SK-N-DZ (cell line): Measurements from ENCODE around the genes PPP1R1B, MED24 and THRA.

DNA sequence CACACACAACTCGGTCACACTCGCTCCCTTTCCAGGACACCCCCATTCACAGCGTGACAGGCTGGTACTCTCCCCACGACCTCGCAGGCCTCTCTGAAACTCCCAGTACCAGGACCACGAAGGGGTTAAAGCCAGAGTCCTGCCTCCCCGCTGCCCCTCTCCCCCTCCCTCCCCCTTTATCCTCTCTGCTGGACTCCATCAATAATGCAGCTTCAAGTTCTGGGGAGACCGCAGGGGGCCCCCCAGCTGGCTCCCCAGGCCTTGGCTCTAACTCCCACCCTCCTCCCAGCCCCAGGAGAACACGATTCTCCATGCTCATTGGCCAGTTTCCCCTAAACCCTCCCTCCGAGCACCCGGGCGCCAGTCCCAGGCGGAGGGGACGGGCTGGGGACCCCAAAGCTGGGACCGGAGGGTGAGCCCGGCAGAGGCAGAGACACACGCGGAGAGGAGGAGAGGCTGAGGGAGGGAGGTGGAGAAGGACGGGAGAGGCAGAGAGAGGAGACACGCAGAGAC is at the start of gene PPP1R1B:
PPP1R1B (plus strand) TSS at position 424 of the 513 bp plus-strand sequence.
RAMPAGE:
- cytosol, long total RNA: no peak
- nucleus, long total RNA: no peak

DNA sequence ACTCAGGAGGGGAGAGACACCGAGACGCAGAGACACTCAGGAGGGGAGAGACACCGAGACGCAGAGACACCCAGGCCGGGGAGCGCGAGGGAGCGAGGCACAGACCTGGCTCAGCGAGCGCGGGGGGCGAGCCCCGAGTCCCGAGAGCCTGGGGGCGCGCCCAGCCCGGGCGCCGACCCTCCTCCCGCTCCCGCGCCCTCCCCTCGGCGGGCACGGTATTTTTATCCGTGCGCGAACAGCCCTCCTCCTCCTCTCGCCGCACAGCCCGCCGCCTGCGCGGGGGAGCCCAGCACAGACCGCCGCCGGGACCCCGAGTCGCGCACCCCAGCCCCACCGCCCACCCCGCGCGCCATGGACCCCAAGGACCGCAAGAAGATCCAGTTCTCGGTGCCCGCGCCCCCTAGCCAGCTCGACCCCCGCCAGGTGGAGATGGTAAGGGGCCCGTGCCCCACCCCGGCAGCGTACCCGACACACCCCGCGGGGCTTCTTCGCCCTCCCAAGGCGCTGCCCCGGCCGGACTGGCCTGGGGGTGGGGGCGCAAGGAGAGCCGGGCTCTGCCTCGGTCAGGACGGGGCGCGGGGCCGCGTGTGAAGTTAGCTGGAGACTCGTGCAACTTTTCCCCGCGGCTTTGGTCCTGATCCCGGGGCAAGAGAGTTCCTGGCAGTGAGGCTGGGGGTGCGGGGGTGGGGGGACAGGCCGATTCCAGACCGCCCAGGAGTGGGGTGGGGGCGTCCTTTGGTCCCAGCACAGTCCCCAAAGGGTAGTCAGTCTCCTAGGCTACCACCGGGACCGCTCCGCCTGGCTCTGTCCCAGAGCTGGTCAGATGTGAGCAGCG is 507 bp downstream of the PPP1R1B start:
RAMPAGE:
- cytosol, long total RNA: no peak
- nucleus, long total RNA: no peak

RAMPAGE:
- cytosol, long total RNA: no peak
- nucleus, long total RNA: no peak
These were observed 2.5 kb downstream of the PPP1R1B start for GRCh38 chr17:39628974-39629836.

RAMPAGE:
- cytosol, long total RNA: no peak
- nucleus, long total RNA: no peak
These were observed 4.6 kb upstream of the STARD3 start for GRCh38 chr17:39631990-39633077.

GRCh38 chr17:39659016-39660112 is 5.8 kb upstream of the TCAP start:
RAMPAGE:
- cytosol, long total RNA: no peak
- nucleus, long total RNA: no peak

RAMPAGE:
- cytosol, long total RNA: no peak
- nucleus, long total RNA: no peak
These were observed 342 bp downstream of the GRB7 start for GRCh38 chr17:39738059-39738500.

DNA sequence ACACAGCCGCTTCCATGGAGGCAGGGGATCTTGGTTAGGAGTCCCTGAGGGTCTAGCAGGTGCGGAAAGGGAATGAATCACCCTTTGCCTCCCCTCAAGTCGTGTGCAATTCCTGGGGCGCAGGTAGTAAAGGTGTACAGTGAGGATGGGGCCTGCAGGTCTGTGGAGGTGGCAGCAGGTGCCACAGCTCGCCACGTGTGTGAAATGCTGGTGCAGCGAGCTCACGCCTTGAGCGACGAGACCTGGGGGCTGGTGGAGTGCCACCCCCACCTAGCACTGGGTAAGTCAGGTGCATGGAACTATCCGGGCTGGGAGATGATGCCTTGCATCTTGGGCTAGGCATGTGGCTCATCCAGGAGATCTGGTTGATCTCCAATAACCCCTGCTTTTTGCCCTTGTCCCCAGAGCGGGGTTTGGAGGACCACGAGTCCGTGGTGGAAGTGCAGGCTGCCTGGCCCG is 5.1 kb downstream of the GRB7 start:
RAMPAGE:
- cytosol, long total RNA: no peak
- nucleus, long total RNA: no peak

DNA sequence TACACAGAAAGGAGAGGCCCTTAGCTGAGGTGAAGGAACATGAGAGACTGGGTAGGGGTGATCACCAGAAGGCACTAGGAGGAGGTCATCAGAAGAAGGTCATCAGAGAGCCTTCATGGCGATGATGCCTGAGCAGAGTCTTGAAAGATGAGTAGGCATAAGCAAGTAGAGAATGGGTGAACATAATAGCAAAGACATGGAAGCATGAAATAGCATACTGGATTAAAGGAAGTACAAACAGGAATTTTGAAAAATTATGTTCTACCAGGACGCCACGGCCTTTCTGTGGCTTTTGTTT is 2.9 kb downstream of the IKZF3 start:
RAMPAGE:
- cytosol, long total RNA: no peak
- nucleus, long total RNA: no peak

RAMPAGE:
- cytosol, long total RNA: no peak
- nucleus, long total RNA: no peak
These were observed 566 bp downstream of the PSMD3 start for GRCh38 chr17:39981283-39981463.

DNA sequence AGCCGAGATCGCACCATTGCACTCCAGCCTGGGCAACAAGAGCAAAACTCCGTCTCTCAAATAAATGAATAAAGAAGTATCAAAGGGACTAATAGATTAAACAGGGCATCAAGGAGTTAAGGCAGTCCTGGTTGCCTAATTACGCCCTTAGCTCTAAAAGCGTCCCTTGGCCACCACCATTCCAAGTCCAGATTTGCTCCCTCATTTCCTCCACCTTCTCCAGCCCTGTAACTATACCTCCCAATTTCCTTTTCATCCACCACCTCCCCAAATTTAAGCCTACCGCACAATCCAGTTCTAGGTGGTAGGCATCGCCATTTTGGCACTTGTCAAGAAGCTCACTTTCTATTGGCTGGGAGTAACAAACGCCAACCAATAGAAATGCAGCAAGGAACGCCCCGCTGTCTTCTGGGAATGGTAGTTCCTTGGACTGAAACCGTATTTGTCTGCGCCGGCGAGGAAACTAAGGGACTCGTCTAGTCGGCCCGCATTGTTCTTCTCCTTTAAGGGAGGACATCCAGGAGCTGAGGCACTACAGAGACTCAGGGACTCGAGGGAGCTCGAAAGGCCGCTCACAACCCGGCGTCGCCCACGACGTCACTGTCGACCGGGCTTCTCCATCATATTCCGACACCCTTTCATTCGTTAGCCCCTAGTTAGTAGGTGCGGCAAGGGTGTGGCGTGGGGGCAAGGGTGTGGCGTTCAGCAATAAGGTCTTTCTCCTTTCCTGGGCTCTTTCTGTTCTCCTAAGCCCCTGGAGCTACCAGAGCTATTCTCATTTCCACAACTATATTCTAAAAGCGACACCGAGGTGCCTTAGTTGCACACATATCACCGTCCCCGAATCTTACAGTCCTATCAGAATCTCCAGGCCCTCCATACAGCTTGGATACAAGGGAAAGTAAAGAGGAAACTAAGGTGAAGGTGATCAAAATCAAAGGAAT is at the start of gene MED24:
MED24 (minus strand) TSS at position 331 of the 944 bp plus-strand sequence.
RAMPAGE:
- cytosol, long total RNA: start-site peak on the minus strand centred at position 333 of the sequence, 35 bp wide, 107 and 111 reads in 2 replicates
- nucleus, long total RNA: no peak

DNA sequence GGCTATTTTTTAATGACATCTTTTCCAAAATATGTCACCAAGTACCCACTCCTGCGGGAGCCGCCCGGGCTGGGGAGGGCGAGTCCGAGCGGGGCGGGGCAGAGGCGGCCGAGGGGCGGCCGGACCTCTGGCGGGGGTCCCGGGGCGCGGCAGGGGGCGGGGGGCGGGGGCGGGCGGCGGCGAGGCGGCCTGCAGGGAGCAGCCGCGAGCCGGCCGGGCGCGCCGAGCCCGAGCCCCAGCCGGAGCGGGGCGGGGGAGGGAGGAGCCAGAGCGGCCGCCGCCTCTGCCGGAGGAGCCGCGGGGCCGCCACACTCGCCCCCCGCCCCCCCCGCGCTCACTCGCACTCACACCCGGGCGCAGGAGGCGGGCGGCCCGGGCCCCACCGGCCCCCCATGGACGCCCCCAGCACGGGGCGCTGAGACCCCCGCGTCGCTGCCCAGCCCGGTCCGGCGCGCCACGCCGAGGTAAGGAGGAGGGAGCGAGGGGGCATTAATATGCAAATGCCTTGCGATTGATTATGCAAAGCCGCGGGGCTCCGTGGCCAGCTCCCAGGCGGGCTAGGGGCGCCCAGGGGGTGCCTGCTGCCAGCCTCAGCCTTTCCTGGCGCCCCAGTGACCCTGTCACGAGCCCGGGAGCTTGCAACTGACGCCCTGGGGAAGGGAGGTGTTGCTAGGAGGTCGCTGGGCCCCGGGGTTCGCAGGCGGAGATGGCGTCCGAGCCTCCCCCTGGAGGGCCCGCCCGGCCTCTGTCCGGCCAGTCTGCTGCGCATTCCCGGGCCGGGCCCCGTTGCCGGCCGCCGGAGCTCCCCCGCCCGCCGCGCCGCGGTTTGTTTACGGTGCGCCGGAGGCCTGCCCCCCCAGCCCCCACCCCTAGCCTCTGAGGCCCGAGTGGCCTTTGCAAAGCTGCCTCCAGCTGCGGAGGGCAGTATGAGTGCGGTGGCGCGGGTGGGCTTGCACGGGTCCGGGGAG is at the start of gene THRA:
THRA (plus strand) TSS at position 337 of the 968 bp plus-strand sequence.
RAMPAGE:
- cytosol, long total RNA: no peak
- nucleus, long total RNA: no peak

DNA sequence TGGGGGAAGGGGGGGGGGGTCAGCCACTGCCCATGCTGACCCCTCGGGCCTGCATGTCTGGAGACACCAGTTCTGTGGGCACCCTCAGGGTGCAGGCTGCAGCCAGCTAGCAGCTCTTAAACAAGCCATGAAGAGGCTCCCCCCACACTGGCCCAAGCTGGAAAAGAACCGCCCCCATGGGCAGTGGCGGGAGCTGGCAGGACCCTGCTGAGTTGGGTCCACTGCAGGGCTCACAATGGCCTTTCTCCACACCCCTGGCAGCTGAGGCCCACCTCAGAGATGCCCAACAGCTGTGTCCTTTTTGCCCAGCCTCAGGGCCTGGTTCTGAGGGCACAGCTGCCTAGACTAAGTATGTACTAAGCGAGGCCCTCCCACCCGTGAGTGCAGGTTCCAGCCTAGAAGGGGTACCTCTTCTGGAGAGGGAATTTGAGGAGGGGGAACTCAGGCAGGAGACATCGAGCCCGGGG is 3.0 kb downstream of the THRA start:
RAMPAGE:
- cytosol, long total RNA: no peak
- nucleus, long total RNA: no peak

DNA sequence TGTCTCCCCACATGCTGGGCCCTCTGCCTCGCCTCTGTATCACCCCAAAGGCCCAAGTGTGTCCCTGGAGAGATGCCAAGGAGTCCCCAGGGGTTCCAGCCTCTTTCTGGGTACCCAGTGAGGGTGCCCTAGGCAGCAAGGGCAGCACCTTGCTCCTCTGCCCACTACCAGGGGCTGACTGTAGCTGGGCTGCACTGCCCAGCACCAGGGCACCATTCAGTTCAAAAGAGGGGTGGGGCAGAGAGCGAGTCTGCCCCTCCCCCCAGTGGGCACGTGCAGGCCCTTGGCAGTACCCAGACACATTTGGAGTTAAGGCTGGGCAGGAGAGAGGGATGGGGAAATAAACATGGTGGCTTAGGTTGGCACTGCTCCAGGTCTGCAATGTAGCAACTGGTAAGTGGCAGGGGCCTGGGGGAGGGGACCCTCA is 9.0 kb downstream of the THRA start:
RAMPAGE:
- cytosol, long total RNA: no peak
- nucleus, long total RNA: no peak

RAMPAGE:
- cytosol, long total RNA: no peak
- nucleus, long total RNA: no peak
These were observed 12.5 kb downstream of the THRA start for GRCh38 chr17:40074848-40076129.

RAMPAGE:
- cytosol, long total RNA: no peak
- nucleus, long total RNA: no peak
These were observed 13.5 kb downstream of the NR1D1 start for GRCh38 chr17:40086691-40087392.

DNA sequence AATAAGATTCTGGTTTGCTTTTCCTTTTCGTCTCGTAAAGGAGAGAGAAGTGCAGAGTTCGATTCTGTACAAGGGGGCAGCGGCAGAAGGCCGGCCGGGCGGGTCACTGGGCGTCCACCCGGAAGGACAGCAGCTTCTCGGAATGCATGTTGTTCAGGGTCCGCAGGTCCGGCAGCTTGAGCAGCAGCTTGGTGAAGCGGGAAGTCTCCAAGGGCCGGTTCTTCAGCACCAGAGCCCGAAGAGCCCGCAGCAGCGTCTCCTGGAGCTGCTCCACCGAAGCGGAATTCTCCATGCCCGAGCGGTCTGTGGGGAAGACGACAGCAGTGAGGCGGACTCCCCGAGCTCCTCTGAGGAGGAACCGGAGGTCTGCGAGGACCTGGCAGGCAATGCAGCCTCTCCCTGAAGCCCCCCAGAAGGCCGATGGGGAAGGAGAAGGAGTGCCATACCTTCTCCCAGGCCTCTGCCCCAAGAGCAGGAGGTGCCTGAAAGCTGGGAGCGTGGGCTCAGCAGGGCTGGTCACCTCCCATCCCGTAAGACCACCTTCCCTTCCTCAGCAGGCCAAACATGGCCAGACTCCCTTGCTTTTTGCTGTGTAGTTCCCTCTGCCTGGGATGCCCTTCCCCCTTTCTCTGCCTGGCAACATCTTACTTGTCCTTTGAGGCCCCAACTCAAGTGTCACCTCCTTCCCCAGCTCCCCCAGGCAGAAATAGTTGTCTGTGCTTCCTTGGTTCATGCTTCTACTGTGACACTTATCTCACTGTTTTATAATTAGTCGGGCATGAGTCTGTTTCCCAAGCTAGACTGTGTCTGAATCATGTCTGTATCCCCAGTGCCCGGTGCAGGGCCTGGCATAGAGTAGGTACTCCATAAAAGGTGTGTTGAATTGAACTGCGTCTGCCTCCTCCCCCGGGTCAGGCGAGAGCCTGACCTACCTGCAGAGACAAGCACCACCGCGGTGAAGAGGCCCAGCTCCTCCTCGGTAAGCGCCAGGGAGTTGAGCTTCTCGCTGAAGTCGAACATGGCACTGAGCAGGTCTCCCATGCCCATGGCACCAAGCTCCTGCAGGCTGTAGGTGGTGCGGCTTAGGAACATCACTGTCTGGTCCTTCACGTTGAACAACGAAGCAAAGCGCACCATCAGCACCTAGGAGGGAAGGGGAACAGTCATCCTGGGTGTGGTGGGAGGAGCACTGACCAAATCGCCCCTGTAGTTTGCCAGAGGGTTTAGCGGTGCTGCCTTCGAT is 7.0 kb downstream of the NR1D1 start:
RAMPAGE:
- cytosol, long total RNA: no peak
- nucleus, long total RNA: no peak

RAMPAGE:
- cytosol, long total RNA: no peak
- nucleus, long total RNA: no peak
These were observed 2.1 kb downstream of the MSL1 start for GRCh38 chr17:40123988-40124218.

RAMPAGE:
- cytosol, long total RNA: no peak
- nucleus, long total RNA: no peak
These were observed 7.6 kb downstream of the MSL1 start for GRCh38 chr17:40129086-40130014.

DNA sequence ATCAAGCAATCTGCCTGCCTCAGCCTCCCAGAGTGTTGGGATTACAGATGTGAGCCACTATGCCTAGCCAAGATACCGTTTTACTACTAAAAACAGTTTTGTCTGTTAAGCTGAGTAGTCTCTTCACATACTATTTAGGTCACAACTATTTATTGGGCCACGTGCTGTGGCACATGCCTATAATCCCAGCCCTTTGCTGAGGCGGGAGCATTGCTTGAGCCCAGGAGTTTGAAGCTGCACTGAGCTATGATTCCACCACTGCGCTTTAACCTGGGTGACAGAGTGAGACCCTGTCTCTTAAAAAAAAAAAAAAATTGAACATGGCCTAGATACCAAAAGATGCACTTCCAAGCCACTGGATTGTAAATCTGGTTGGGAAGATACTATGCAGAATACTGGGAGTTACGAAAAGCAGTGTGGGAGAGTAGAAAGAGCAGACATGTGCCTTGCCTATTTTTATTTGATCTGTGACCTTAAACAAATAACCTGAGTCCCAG is 16.4 kb upstream of the CDC6 start:
RAMPAGE:
- cytosol, long total RNA: no peak
- nucleus, long total RNA: no peak

DNA sequence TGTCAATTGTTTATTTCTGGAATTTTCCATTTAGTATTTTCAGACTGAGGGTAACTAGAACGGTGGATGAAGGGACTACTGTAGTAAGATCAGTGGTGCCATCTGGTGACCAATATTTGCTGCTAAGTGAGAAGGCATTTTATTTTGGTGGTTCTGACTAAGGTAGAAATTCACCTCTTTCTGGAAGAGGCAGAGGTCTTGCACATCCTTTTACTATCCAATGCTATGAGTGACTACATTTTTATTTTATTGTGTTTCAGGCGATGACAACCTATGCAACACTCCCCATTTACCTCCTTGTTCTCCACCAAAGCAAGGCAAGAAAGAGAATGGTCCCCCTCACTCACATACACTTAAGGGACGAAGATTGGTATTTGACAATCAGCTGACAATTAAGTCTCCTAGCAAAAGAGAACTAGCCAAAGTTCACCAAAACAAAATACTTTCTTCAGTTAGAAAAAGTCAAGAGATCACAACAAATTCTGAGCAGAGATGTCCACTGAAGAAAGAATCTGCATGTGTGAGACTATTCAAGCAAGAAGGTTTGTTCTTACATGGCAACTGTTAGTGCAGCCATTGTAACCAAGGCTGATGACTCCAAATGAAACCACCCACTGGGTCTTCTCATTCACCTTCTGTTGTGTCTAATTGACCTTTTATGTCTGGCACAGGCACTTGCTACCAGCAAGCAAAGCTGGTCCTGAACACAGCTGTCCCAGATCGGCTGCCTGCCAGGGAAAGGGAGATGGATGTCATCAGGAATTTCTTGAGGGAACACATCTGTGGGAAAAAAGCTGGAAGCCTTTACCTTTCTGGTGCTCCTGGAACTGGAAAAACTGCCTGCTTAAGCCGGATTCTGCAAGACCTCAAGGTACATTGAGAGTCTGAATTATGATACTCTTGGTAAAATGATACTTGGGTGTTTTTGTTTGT is 3.4 kb downstream of the CDC6 start:
RAMPAGE:
- cytosol, long total RNA: no peak
- nucleus, long total RNA: no peak